AG10803 (cell line): Measurements from ENCODE around the gene C13orf46.

DNA sequence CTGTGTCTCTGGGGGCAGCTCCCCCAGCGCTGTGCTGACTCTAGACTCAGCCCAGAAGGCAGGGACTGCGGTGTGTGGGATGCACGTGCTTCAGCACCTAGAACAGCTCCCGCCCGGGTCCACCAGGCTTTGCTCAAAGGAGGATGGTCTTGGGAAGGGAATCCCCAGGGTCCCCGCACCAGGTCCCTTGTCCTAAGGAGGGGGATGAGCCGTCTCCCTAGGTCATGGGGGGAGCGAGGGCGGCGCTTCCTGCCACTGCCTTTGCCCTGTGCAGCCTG, 18.4 kb downstream of the TMEM255B start:
- RRBS: 0% methylated on average over 1 of the region's 10 CpGs

- RRBS: 87% methylated on average over 7 of the region's 38 CpGs
These were observed 28.4 kb downstream of the GAS6 start for GRCh38 chr13:113835398-113836025.

DNA sequence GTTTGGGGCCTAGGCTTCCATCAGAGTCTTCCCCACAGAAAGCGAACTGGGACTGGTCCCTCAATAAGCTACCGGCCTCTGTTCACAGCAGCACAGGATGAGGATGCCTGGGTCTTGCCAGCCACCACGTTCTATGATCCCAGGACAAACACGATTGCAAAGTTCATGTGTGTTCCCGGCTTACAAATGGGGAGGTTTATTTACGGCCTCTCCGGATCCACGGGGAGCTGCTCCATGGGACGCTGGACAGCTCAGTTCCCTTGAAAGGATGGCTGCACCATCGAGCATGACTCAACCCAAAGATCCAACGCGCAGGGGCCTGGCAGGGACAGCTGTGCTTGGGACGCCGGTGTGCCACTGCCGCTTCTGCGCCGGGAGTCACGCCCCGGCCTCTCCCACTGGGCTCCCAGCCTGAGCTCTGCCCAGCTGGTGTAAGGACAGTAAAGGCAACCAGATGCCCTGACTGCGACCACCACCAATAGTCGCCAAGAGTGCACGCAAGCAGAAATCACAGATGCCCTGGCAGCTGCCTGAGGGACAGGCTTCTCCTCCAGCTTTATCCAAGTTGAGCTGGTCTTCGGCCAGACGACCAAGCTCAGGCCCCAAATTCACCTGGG, 8.5 kb downstream of the GAS6 start:
- RRBS: 80% methylated on average over 4 of the region's 24 CpGs

DNA sequence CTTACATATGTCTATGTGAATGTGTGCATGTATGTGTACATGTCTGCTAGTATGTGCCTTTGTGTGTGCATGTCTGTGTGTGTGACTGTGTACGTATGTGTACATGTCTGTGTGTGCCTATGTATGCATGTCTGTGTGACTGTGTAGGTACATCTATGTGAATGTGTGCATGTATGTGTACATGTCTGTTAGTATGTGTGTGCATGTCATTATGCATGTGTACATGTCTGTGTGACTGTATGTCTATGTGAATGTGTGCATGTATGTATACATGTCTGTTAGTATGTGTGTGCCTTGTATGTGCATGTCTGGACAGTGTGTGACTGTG, 4.8 kb downstream of the GAS6 start:
- RRBS: no CpG with 5 or more reads among the region's 1 CpG

- RRBS: 3% methylated on average over 15 of the region's 58 CpGs
These were observed 979 bp downstream of the GAS6 start for GRCh38 chr13:113862775-113863418.

GRCh38 chr13:113939730-113940282, 34.1 kb downstream of the C13orf46 start:
- RRBS: no CpG with 5 or more reads among the region's 20 CpGs

- RRBS: no CpG with 5 or more reads among the region's 32 CpGs
These were observed at the start of gene C13orf46 for GRCh38 chr13:113973945-113974435. Gene C13orf46 (minus strand): TSS chr13:113974076.

DNA sequence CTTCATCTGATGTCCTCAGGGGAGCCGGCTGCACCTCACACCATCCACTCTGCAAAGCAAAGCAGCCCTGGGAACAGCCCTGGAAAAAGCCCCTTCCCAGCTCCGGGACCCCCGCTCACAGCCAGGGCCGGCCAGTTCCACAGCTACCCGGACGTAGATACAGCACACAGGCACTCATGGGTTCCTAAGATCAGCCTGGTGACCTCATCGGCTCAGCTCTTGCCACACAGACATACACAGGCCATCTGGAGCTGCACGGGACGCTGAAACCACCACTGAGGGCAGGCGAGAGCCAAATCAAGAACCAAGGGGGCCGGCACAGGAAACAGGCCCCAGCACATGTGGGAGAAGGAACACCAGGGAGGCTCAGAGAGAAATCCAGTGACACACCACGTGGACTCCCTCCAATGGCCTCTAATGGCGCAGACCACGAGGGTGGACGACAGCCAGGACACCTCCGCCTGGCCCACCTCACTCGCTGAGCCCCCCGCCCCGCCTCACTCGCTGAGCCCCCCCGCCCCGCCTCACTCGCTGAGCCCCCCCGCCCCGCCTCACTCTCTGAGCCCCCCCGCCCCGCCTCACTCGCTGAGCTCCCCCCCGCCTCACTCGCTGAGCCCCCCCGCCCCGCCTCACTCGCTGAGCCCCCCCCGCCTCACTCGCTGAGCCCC, 69.6 kb upstream of the C13orf46 start:
- RRBS: 38% methylated on average over 2 of the region's 35 CpGs

DNA sequence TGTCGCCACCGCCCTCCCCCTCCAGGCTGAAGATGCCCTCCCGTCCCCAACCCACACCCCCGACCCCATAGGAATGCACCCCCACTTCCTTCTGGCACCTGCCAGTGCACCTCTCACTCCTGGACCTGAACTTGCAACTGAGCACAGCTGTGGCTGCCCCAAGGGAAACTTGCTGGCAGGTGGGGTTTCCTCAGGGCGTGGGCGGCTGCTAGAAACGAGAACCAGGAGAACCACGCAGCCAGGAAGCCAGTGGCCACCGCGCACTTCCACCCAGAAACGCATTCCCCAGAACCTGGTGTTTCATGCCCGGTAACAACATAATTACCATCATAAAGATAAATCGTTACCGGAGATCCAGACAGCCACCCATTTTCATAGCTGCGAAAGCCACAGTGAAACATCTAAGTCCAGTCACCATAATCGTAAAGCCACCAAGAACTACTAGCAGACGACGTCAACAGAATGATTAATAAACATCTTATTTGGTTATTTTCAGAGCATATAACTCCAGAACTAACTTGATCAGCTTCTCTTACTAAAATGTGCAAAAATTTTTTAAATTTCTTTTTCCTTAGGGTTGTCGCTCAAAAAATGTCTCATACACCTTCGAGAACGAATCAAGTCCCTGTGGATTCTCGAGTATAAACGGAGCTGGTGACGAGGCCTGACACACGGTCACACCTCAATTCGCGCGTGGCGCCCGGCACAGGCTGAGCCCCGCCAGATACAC, 75.3 kb upstream of the C13orf46 start:
- RRBS: 84% methylated on average over 2 of the region's 31 CpGs

DNA sequence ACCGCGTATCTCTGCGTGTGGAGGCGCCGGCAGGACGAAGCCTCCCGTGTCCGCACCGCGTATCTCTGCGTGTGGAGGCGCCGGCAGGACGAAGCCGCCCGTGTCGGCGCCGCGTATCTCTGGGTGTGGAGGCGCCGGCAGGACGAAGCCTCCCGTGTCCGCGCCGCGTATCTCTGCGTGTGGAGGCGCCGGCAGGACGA, 56.9 kb downstream of the RASA3 start:
- RRBS: no CpG with 5 or more reads among the region's 32 CpGs

DNA sequence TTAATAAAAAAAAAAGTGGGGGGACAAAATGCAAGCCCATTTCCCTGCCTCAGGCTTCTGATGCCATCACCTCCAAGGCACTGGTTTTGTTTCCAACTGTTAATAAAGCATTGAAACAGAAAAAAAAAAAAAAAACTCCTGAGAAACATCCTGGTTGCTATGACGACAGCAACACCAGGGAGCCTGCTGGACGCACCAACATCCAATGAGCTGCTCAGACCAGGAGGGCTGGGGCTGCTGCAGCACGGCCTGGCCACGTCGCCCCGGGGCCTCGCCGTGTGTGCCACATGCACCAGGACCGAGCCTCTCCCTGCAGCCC, 54.6 kb downstream of the RASA3 start:
- RRBS: no CpG with 5 or more reads among the region's 9 CpGs

DNA sequence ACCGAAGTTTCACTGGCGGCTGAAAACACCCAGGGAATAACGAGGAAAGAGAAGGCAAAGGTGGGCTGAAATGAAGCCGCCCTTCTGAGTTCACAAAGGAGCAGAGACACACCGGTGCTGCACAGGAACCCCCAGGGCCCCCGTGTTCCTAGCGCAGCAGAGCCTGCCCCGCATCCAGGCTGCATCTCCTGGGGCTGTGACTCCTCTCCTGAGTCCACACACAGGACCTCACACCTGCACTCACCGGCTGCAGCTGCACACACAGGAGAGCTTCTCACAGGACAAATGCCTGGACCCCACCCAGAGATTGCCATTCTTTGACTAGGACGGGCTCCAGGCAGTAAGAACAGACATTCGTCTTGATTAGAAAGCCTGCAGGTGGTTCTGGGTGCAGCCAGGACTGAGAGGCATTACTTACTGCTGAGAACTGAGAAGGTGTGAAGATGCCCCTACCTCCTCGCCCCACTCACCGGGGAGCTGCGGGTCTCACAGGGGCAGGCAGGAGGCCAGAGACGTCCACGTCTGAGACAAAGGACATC, 50.6 kb downstream of the RASA3 start:
- RRBS: no CpG with 5 or more reads among the region's 16 CpGs

DNA sequence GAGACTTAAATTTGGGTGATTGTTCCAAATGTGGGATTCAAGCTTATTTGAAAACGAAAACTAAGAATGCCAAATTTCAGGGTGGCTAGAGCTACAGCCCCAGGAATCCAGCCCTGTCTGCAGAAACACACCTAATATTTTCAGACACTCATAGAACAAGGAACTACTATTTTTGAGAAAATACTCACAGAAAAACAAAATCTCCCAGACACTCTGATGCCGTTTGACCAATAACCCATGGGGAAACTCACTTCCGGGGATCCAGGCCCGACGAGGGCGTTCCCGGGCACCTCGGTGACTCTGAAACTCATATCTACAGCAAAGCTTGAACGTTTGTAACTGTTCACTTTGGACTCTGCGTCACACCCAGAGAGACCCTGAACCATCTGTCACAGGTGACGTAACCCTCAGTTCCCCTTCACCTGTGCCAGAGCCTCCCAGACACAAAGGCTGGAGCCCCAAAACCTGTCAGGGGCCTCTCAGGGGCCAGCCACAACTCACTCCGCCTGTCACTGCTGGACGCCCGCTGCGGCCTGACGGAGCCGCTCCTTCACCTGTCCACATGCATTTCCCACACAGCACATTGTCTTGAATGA, 8.1 kb downstream of the RASA3 start:
- RRBS: no CpG with 5 or more reads among the region's 17 CpGs

GRCh38 chr13:114226026-114226700, 8.5 kb upstream of the CDC16 start:
- RRBS: no CpG with 5 or more reads among the region's 13 CpGs

GRCh38 chr13:114301415-114301911, 12.8 kb upstream of the CHAMP1 start:
- RRBS: no CpG with 5 or more reads among the region's 12 CpGs

DNA sequence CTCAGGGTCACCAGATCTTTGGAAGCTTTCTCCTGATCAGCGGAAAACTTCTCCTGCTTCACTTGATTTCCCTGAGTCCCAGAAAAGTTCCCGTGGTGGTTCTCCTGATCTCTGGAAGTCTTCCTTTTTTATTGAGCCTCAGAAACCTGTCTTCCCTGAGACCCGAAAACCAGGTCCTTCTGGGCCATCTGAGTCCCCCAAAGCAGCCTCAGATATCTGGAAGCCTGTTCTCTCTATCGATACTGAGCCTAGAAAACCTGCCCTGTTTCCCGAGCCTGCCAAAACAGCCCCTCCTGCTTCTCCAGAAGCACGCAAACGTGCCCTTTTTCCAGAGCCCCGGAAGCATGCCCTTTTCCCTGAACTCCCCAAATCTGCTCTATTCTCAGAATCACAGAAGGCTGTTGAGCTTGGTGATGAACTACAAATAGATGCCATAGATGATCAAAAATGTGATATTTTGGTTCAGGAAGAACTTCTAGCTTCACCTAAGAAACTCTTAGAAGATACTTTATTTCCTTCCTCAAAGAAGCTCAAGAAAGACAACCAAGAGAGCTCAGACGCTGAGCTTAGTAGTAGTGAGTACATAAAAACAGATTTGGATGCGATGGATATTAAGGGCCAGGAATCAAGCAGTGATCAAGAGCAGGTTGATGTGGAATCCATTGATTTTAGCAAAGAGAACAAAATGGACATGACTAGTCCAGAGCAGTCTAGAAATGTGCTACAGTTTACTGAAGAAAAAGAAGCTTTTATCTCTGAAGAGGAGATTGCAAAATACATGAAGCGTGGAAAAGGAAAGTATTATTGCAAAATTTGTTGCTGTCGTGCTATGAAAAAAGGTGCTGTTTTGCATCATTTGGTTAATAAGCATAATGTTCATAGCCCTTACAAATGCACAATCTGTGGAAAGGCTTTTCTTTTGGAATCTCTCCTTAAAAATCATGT, 11.1 kb downstream of the CHAMP1 start:
- RRBS: no CpG with 5 or more reads among the region's 12 CpGs

DNA sequence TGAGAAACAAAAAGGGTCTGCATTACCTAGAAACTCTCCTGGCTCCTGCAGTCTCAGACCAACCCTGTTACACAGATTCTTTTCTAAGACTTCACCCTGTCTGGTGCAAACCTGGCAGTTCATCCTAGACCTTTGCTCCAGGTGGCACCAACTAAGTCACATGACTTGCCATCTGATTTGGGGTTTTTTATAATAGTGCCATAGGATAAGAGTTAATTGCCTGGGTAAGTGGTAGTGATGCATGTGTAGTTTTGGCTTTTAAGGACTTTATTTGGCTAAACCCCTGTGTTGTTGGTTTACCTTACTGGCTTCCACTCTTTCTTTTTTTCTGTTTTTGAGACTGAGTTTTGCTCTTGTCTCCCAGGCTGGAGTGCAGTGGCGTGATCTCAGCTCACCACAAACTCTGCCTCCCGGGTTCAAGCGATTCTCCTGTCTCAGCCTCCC, 14.4 kb downstream of the CHAMP1 start:
- RRBS: no CpG with 5 or more reads among the region's 3 CpGs